Caco-2 (cell line): ENCODE measurements around a stretch of chr5.

- PRO-cap: no peak
- RRBS: no CpG with 5 or more reads among the region's 4 CpGs
Measured at GRCh38 chr5:32241430-32242180, 67.5 kb upstream of the GOLPH3 start.

DNA sequence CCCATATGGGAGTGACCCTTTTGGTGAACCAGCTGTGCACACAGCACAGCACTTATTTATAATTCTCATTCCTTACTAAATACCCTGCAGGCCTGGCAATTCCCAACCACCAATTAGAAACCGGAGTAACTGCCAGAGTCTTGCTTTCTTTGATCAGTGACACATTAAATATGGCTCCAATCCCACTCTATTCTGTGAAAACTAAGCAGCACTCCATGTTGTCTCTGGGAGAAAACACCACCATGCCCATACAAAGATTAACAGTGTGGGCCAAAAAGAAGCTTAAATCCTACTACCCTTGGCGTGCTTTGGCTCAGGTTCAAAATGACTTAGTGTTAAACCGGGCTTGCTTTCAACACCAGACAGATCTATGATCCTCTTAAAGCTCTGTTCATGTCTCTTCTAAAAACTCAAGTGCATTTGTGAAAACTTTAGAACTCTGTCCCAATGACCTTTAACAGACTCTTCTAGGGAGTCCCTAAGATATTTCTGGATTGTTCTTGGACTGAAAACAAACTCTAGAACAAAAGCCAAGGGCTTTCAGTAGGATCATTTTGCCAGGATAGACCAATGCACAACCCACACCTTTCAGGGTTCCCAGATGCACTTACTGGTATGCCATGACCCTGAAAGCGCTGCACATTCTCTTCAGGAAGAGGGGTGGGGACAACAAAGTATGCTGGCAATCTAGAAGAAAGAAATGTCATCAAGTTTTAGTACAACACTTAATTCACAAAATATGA is 57.5 kb downstream of the MTMR12 start:
- PRO-cap: no peak
- RRBS: no CpG with 5 or more reads among the region's 4 CpGs

DNA sequence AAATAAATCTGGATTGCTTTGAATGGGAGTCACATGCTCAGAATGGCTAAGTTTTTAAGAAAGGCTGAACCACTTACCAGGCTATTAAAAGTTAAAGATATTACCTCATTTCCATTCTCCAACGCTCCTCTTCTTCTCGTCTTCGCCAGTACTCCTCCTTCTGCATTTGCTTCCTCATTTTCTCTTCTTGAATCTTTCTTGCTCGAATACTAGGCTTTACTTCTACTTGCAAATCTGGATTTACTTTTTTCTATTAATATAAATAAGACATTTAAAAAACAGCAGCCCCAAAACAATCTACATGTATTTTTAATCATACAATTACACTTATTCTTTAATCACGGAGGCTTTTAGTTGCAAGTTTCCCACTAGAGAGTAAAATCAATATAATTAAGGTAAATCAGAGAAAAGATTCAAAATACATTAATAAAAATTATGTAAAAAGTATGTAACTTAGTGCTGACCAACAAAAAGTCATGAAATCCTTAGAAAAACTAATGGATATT is 49.4 kb downstream of the ZFR start:
- PRO-cap: no peak
- RRBS: no CpG with 5 or more reads among the region's 5 CpGs

DNA sequence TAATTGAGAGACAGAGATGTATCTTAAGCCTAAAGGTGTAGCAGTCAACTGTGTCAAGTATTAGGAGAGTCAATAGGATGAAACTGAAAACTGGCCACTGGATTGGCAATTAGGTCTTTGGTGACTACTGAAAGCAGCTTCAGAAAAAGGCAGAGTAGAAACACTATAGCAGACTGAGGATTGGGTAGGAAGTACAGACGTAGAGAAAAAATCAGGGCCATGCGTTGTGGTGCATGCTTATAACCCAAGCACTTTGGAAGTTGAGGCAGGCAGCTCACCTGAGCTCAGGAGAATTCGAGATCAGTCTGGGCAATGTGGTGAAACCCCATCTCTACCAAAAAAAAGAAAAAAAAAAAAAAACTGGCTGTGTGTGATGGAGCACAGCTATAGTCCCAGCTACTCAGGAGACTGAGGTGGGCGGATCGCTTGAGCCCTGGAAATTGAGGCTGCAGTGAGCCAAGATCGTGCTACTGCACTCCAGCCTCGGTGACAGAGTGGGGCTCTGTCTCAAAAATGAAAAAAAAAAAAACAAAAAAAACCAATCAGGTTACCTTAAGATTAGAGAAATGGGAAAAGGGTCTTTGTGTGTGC is 42.2 kb downstream of the ZFR start:
- PRO-cap: no peak
- RRBS: no CpG with 5 or more reads among the region's 7 CpGs

- PRO-cap: no peak
- RRBS: no CpG with 5 or more reads among the region's 10 CpGs
Measured at GRCh38 chr5:32594575-32594991, 9.2 kb downstream of the SUB1 start.

- PRO-cap: no peak
- RRBS: no CpG with 5 or more reads among the region's 14 CpGs
Measured at GRCh38 chr5:33439774-33440256, 950 bp upstream of the TARS1 start.

- PRO-cap: no peak
- RRBS: no CpG with 5 or more reads among the region's 3 CpGs
Measured at GRCh38 chr5:33890834-33891085, 1.0 kb downstream of the ADAMTS12 start.

GRCh38 chr5:33989251-33989782 is 4.8 kb upstream of the SLC45A2 start:
- PRO-cap: no peak
- RRBS: no CpG with 5 or more reads among the region's 7 CpGs

- PRO-cap: no peak
- RRBS: no CpG with 5 or more reads among the region's 5 CpGs
Measured at GRCh38 chr5:33997300-33997589, 10.6 kb downstream of the AMACR start.

DNA sequence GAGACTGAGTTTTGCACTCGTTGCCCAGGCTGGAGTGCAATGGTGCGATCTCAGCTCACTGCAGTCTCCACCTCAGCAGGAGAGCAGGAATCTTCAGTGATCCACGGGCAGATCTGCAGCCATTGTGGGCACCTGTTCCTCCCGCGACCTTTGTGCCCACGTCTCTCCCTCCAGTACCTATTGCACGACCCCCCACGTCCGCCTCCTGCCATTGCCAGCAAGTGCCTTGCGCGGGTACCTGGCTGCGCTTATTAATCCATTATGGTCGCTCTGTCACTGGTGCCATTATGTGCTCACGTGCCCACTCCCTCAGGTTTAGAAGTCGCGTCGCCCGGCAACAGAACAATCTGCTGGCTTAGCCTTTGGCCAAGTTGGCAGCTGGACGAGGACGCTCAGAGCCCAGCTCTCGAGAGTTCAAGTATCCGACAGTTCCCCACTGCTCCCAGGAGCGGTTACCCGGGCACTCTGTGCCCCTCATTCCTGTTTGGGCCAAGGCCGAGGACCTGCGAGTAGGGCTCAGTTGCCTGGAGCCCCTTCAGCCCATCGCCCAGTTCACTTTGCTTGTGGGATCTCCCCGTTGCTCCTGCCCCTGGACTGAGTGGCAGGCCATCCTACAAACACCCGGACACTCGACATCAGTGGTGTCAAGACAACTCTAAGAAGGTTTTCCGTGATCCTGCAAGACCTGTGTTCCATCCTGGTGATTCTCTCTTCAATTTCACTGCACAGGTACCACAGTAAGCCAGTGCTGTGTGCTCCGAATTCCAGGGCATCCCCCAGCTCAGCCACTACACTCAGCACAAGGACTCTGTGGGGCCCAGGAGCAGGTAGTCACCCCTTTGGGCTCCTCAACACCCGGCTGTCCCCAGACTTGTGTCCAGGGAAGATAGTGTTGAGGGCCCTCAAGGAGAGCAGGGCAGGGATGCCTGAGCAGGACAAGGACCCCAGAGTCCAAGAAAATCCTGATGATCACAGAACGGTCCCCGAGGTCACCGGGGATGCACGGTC is 146.5 kb upstream of the C1QTNF3 start:
- PRO-cap: no peak
- RRBS: no CpG with 5 or more reads among the region's 37 CpGs

- PRO-cap: no peak
Measured at GRCh38 chr5:34484094-34484536, 172.0 kb upstream of the RAI14 start.

DNA sequence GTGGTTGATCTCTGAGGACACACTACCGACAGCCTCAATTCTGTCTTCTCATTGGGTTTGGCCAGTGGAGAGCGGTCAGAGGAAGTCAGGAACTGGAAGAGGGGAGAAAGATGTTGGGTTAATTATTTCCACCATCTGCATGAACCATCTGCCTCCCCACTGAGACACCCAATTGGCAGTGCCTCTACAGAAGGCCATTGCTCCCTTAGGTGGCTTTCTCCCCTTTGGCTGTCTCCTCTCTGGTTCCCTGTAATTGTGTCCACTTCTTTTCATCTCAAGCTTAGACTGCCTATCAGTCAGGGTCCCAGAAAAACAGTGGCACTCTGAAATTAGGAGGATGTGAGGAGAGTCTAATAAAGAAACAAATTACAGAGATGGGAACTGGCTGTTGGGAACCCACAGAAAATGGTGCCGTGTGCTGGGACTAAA is 154.2 kb upstream of the RAI14 start:
- PRO-cap: no peak
- RRBS: no CpG with 5 or more reads among the region's 3 CpGs

GRCh38 chr5:34587317-34588035 is 68.7 kb upstream of the RAI14 start:
- PRO-cap: no peak
- RRBS: no CpG with 5 or more reads among the region's 8 CpGs

DNA sequence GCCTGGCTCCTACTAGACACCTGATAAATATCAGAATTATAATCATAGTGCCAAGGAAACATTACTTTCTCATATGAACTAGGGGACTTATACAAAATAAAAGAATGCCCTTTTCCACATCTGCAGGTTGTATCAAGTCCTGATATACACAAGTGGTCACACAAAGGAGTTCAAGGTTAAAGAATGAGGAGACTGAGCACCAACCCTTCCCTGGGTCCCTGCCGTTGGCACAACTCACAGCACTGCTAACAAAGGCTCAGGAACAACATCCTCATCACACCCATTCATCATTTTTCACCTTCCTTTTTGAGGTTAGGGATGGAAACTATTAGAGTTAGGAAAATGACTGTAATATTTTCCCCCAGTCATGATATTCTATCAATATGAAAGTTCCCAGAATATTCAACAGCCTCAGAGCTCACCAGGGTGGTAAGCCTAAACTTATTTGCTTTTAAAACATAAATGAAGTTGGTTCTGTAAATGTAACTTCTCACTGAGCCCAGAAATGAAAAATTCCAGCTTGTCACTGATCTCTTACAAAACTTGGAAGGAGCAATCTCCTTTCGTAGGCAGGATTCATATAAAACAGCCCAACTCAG is 34.4 kb upstream of the RAI14 start:
- PRO-cap: no peak
- RRBS: no CpG with 5 or more reads among the region's 2 CpGs

DNA sequence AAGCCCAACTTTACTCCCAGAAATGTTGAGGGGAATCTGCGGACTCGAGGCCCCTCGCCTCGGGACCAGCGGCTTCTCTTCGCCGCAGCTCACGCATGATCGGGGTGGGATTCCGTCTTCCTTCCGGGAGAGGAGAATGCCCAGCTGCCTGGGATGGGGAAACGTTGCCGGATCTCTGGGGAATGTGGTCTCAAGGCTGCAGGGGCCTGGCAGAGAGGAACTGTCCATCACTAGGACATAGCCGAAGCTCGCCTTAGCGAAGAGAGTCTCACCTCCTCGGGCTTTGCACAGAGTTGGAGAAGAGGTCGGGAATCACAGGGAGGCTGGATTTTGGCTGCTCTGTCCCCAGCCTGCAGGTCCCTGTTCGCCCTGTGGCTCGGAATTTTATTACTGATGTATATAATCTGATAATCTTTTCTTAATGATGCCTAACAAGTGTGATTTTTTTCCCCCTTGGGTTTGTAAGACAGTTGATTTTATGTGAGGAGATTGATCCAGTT is 1.4 kb downstream of the RAI14 start:
- PRO-cap: no peak
- RRBS: no CpG with 5 or more reads among the region's 20 CpGs

DNA sequence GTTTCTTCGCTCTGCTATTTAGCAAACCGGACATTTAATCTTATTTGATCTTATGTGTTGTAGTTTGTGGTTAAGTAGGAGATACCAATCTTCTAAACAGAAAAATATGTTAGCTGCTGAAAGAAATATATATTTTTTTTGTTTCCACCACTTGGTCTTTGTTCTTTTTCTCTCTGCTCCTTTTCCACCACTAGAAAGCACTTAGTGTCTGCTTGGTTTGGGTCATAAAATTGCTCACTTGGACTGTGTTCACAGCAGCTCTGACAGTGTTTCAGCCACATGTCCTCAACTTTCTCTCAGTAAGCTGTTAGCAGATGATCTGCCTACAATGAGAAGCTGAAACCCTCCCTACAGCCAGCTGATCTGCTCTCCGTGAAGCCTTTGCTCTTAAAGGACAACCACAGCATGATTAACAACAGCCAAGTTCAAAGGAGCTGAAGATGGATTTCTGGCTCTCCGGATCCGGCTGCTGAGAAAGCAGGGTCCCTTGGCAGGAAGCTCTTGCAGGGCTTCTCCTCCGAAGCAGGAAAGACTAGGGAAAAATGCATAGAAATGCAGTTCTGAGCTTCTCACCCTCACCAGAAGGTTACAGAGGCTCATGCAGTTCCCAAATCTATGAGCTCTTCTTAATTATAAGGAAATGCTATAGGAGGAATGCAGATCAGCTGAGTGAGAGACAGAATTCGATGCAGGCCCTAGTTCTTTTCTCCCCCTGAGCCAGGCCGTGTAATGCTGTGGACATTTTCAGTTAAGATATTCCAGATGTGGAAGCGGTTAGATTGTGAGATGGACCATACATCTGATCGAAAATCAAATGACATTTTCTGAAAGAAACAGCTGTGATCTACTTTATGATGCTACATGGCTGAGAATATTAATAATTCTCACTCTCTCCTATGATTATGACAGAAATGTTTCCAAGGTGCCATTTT is 31.5 kb downstream of the PRLR start:
- PRO-cap: no peak
- RRBS: no CpG with 5 or more reads among the region's 10 CpGs

GRCh38 chr5:35830474-35831198 is 26.1 kb upstream of the IL7R start:
- PRO-cap: no peak
- RRBS: no CpG with 5 or more reads among the region's 4 CpGs

DNA sequence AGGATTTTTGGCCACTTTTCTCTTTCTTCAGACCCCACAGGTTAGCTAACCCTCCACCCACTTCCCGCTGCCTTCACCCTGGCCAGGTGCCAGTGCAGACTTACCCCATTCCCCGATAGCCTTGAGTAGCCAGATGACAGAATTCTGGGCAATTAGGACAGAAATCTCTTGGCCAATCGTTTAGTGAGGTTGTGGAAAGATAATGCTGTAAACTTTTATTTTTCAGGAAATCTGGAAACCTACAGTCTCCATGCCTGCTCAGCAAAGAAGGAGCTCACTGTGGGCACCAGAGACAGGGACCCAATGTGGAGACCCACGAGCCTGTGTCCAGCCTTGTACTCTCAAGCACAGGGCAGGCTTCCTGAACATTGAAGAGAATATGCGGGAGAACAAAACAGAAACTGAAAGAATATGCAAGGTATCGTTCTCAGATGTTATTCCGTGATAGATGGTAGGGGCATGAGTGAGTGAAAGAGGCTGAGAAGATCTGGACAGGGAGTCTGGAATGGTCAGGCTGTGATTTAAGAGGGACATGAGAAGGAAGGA is 4.4 kb upstream of the UGT3A2 start:
- PRO-cap: no peak
- RRBS: no CpG with 5 or more reads among the region's 7 CpGs

GRCh38 chr5:36150854-36151344 is 788 bp downstream of the LMBRD2 start:
- PRO-cap: bidirectional peak, plus-strand start at chr5:36151214, minus-strand start at chr5:36151134
- RRBS: no CpG with 5 or more reads among the region's 15 CpGs

GRCh38 chr5:36569501-36570113 is 36.8 kb upstream of the SLC1A3 start:
- PRO-cap: no peak
- RRBS: no CpG with 5 or more reads among the region's 7 CpGs